Skeletal muscle tissue (tissue), 7 donors: ENCODE measurements around the gene IFFO2.

GRCh38 chr1:18900977-18901717, 1.2 kb downstream of the ALDH4A1 start:
- PRO-cap, 3 experiments: no peak in any of the 3 experiments
- RAMPAGE, long total RNA: no peak
- RRBS, 2 experiments: no CpG with 5 or more reads among the region's 5 CpGs

GRCh38 chr1:18905330-18905599, 2.9 kb upstream of the ALDH4A1 start:
- PRO-cap, 3 experiments: no peak in any of the 3 experiments
- RAMPAGE, long total RNA: no peak
- RRBS, 2 experiments: no CpG with 5 or more reads among the region's 2 CpGs

GRCh38 chr1:18925148-18925774, 22.9 kb upstream of the ALDH4A1 start:
- PRO-cap, 3 experiments: no peak in any of the 3 experiments
- RAMPAGE, long total RNA: no peak
- RRBS, 2 experiments: 89 to 98% methylated on average over 3 of the region's 11 CpGs

GRCh38 chr1:18941214-18941826, 15.2 kb downstream of the IFFO2 start:
- PRO-cap, 3 experiments: peak in 2 of 3 experiments; most common plus-strand start chr1:18941566 (in 1)
- RAMPAGE, long total RNA: no peak
- RRBS, 2 experiments: no CpG with 5 or more reads among the region's 12 CpGs

- PRO-cap, 3 experiments: no peak in any of the 3 experiments
- RAMPAGE, long total RNA: no peak
- RRBS, 2 experiments: no CpG with 5 or more reads among the region's 7 CpGs
Observed at GRCh38 chr1:18955095-18955416, 1.4 kb downstream of the IFFO2 start.

GRCh38 chr1:18956392-18956766, at the start of gene IFFO2:
TSS of gene IFFO2 (minus strand) at chr1:18956676.
- PRO-cap, 3 experiments: peak in 3 of 3 experiments; most common minus-strand start chr1:18956676 (in 3)
- RAMPAGE, long total RNA: no peak
- RRBS, 2 experiments: 1 to 3% methylated on average over 27 to 30 of the region's 52 CpGs

DNA sequence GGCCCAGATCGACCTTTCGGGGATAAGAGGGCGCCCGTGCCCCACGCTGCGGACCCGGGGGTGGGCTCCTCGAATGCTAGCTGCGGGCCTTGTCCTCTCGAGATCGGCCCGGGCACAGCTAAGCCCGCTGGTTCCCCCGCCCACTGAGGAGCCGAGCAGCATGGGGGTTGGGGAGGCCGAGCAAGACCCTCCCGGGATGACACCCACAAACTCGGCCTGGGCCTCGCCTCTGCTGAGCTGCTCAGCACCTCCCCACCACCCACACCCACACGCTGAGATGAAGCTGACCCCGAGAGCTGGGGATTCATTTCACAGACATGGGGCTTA, 723 bp upstream of the IFFO2 start:
- PRO-cap, 3 experiments: no peak in any of the 3 experiments
- RAMPAGE, long total RNA: no peak
- RRBS, 2 experiments: 12 to 14% methylated on average over 10 of the region's 21 CpGs

- PRO-cap, 3 experiments: no peak in any of the 3 experiments
- RAMPAGE, long total RNA: no peak
- RRBS, 2 experiments: no CpG with 5 or more reads among the region's 16 CpGs
Observed at GRCh38 chr1:19009608-19010347, 53.3 kb upstream of the IFFO2 start.

DNA sequence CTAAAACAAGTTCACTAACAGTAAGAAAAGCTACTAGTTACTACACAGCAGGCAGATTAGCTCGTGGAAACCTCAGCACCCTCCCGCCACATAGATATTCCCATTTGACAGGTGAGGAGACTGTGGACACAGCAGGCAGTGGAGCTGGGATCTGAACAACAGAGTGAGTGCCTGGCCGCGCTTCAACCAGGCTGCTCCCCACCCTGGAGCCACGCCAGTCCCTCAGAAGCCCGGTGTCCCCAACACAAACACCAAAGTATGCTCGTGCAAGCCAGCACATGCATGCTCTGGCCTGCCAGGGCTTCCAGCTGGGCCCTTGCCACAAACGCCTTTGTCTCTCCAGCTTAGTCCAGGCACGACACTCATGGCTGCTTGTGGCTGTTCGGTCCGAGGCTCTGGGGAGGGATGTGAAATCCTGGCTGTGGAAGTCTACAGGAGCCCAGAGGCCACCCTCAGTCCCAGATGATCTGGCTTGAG, 116.8 kb upstream of the IFFO2 start:
- PRO-cap, 3 experiments: peak in 1 of 3 experiments; most common plus-strand start position 334 of the sequence (in 1); most common minus-strand start position 160 of the sequence (in 1)
- RAMPAGE, long total RNA: no peak
- RRBS, 2 experiments: no CpG with 5 or more reads among the region's 11 CpGs

GRCh38 chr1:19081942-19082639, 125.6 kb upstream of the IFFO2 start:
- PRO-cap, 3 experiments: no peak in any of the 3 experiments
- RAMPAGE, long total RNA: no peak
- RRBS, 2 experiments: no CpG with 5 or more reads among the region's 10 CpGs

GRCh38 chr1:19088390-19089377, 121.4 kb downstream of the UBR4 start:
- PRO-cap, 3 experiments: peak in 1 of 3 experiments; most common minus-strand start chr1:19088809 (in 1)
- RAMPAGE, long total RNA: no peak
- RRBS, 2 experiments: no CpG with 5 or more reads among the region's 14 CpGs

- PRO-cap, 3 experiments: no peak in any of the 3 experiments
- RAMPAGE, long total RNA: no peak
- RRBS, 2 experiments: no CpG with 5 or more reads among the region's 6 CpGs
Observed at GRCh38 chr1:19095533-19095939, 114.5 kb downstream of the UBR4 start.

DNA sequence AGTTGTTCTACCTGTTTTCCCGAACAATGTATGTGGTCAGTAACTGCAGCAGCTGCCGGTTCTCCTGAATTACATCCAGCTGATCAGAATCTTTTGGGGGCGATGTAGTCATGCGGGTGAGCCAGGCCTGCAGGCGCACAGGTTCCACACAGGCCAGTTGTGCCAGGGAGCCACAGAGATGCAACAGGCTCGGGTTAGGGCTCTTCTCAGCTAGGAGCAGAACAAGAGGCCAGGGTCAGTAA, 45.4 kb downstream of the UBR4 start:
- PRO-cap, 3 experiments: no peak in any of the 3 experiments
- RAMPAGE, long total RNA: no peak
- RRBS, 2 experiments: no CpG with 5 or more reads among the region's 6 CpGs

DNA sequence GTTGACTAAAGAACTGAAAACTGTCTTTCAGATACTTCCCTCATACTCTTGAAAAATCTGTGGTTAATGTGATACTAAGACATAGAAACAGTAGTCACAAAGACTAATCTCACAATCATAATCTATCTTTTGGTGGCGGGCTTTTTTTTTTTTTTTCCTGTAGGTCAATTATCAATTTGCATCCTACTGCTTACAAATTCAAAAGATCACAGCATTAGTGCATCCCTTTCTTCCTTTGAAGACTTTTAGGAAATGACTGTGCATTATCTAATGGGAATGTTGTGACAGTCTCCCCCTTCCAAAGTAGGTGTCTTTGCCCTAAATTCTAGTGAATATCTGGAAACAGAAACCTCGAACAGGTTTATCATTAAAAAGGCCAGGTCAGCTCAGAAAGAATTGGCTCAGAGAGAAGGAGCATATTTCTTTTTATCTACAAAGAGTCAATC, 4.5 kb downstream of the UBR4 start:
- PRO-cap, 3 experiments: no peak in any of the 3 experiments
- RAMPAGE, long total RNA: no peak
- RRBS, 2 experiments: no CpG with 5 or more reads among the region's 2 CpGs

GRCh38 chr1:19373259-19373790, 61.2 kb downstream of the SLC66A1 start:
- PRO-cap, 3 experiments: no peak in any of the 3 experiments
- RAMPAGE, long total RNA: no peak
- RRBS, 2 experiments: no CpG with 5 or more reads among the region's 6 CpGs

- PRO-cap, 3 experiments: no peak in any of the 3 experiments
- RAMPAGE, long total RNA: no peak
- RRBS, 2 experiments: no CpG with 5 or more reads among the region's 10 CpGs
Observed at GRCh38 chr1:19384690-19385311, 72.7 kb downstream of the SLC66A1 start.

DNA sequence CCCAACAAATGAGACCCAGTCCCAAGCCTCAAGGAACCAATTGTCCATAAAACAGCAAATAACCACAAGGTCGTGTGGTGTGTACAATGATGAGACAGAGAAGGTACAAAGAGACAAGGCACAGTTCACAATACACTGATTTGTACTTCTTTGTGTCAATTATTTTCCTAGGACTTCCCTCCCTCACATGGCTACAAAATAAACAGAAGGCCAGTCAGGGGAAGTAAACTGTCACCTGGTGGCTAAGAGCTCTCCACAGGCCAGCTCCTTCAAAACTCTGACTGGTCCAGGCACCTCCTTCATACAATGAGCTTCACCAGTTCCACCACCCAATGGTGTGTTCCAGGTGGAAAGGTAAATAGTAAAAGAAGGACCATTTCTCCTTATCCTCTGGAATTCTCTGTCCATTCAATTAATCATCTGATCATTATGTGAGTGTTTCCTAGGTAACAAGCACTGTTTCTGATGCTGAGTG, 60.4 kb downstream of the CAPZB start:
- PRO-cap, 3 experiments: no peak in any of the 3 experiments
- RAMPAGE, long total RNA: no peak
- RRBS, 2 experiments: no CpG with 5 or more reads among the region's 1 CpG

GRCh38 chr1:19462902-19463916, 22.1 kb downstream of the CAPZB start:
- PRO-cap, 3 experiments: no peak in any of the 3 experiments
- RAMPAGE, long total RNA: no peak
- RRBS, 2 experiments: no CpG with 5 or more reads among the region's 9 CpGs

- PRO-cap, 3 experiments: no peak in any of the 3 experiments
- RAMPAGE, long total RNA: no peak
- RRBS, 2 experiments: no CpG with 5 or more reads among the region's 9 CpGs
Observed at GRCh38 chr1:19483870-19484348, 1.4 kb downstream of the CAPZB start.

DNA sequence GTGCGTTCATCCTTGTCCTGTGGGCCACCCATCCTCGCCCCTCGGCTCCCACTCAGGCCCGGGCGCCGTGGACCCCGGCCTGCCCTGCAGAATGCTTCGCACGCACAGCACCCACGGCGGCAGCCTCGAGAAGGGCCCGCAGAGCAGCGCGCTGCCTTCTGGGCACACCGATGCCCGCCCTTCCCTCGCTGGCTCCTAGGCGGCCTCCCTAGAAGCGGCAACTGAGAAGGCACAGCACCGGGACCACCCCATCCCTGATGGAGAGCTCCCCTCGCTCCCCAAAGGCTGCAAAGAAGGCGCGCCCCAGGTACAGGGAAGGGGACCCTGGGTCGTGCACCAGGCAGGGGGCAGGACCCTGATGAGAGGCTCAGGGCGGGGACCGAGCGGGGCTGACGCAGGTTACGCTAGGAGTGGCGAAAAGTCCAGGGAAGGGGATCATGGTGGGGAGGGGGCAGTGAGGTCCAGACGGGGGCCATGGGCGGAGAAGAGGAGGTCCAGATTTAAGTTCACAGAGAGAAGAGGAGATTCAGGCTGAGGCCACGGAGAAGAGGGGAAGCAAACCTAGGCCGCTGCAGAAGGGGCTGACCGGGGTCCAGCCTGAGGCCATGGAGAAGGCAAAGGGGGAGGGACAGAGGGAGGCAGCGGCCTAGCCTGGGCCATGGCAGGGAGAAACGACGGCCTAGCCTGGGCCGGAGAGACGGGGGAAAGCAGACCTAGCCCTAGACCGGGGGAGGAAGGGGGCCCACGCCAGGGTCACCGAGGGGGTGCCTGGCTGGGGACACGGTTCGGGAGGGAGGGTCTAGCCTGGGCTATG, 783 bp downstream of the CAPZB start:
- PRO-cap, 3 experiments: no peak in any of the 3 experiments
- RAMPAGE, long total RNA: no peak
- RRBS, 2 experiments: under 1 to 2% methylated on average over 4 of the region's 46 CpGs